GM12891 (cell line): ENCODE measurements around a stretch of chr5.

- RRBS = no CpG with 5 or more reads among the region's 3 CpGs
These were observed 42.7 kb downstream of the ERAP1 start for GRCh38 chr5:96764883-96765553.

DNA sequence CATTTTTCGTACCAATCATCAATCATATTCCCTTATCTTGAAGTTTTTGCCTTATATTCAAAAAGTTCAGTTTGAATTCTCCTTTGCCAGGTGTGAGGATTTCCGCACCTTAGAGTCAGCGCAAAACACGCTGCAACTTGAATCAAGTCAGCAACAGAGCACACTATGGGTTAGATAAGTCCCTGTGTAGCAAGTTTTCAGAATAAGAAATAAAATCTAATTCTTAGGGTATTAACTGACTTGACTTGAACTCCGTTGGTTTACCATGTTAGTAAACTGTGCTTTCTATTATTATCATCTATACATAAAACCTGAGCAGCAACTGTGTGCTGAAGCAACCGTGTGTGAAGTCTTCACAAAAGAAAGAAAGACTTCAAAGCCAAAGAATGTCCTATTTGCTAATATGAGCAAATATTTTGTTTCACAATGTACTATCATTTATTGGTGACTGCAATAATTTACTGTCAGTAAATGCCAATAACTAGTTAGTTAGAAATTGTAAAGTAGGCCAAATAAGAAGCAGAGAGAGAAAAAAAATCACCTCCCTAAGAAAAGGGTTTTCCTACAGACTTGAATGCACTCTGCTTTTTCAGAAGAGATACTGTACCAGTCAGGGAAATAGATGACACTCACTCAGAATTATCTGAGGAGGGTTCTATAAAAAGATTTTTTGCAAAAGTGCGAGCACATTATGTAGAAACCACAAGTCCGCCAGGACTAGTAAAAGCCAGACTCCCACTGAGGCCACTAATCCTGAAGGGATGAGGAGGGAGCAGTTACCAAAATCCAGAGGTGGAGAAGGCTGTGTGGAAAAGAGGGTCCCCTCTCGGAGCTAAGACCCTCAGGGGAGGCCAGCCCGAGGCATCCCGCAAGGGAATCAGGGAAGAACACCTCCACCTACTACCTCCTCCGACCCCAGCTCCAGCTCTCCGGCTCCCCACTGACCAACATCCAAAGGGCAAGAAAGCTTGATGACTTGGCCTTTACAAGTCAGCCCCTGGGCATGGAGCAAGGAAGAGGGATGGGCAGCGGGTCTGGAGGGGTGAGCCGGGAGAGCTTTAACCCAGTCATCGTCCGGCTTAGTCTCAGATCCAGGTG is 32.5 kb downstream of the ERAP1 start:
- RRBS = no CpG with 5 or more reads among the region's 17 CpGs

DNA sequence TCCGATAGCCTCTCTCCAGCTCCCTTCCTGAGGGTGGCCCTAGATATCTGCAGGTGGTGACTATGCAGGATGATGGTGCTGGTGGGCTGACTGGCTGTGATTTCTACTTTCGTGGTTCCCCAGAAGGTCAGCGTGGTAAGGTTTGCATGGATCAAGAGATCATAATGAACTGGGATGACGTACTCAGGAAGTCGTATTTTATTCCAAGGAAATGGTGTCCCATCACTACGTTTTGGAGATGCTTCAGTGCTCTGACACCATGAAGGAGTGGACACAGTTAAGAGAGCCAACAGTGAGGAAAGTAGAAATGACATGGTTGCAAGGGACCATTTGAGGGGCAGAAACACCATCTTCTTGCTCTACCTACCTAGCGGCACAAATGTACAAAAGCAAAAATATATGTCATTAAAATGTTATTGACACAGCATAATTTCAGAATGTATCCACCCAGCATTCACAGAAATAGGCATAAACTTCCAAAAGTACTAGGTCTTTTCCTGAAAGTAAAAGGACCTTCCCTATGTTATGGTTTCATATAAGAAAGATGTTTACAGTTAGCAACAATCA is 4.1 kb downstream of the ERAP1 start:
- RRBS = no CpG with 5 or more reads among the region's 7 CpGs

GRCh38 chr5:96855262-96855848 is 20.9 kb upstream of the ERAP2 start:
- RRBS = no CpG with 5 or more reads among the region's 6 CpGs

GRCh38 chr5:97033207-97034048 is 97.5 kb downstream of the LNPEP start:
- RRBS = no CpG with 5 or more reads among the region's 5 CpGs

- RRBS = no CpG with 5 or more reads among the region's 9 CpGs
These were observed 227.1 kb upstream of the RGMB start for GRCh38 chr5:98546360-98546862.

DNA sequence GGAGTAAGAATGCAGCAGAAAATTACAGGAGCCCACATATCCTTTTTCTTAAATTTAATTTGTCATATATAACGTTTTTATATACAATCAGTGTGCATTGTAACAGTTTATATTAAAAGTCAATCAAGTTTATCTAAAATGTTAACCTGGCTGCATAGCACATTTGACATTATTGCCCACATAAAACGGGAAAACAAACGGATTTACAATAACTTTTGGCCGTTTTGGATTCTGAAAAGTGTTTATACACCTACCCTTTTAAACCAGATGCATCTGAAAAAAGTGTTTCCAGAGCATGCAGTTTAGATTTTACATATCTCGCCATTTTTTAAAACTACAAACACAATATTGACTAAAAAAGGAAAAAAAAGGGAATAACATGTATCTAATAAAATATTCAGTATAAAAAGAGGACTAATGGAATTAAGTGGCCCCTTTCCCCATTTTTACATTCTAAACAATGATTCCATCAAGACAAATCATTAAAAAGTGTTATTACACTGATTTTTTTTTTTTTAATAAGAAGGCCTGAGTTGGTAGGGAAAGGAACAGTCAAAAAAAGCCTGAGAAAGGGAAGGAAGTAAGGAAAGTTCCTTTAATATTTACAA is 73.5 kb downstream of the CHD1 start:
- RRBS = no CpG with 5 or more reads among the region's 5 CpGs

- RRBS = no CpG with 5 or more reads among the region's 9 CpGs
These were observed 52.5 kb downstream of the CHD1 start for GRCh38 chr5:98876246-98876711.

GRCh38 chr5:98893197-98893730 is 35.5 kb downstream of the CHD1 start:
- RRBS = no CpG with 5 or more reads among the region's 4 CpGs

- RRBS = no CpG with 5 or more reads among the region's 3 CpGs
These were observed 91.1 kb upstream of the CHD1 start for GRCh38 chr5:99019814-99020367.

DNA sequence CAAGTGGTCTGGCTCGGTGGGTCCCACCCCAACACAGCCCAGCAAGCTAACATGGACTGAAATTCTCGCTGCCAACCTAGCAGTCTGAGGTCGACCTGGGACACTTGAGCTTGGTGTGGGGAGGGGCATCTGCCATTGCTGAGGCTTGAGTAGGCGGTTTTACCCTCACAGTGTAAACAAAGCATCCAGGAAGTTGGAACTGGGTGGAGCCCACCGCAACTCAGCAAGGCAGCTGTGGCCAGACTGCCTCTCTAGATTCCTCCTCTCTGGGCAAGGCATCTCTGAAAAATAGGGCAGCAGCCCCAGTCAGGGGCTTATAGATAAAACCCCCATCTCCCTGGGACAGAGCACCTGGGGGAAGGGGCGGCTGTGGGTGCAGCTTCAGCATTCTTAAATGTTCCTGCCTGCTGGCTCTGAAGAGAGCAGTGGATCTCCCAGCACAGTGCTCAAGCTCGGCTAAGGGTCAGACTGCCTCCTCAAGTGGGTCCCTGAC is 109.0 kb upstream of the CHD1 start:
- RRBS = no CpG with 5 or more reads among the region's 7 CpGs

DNA sequence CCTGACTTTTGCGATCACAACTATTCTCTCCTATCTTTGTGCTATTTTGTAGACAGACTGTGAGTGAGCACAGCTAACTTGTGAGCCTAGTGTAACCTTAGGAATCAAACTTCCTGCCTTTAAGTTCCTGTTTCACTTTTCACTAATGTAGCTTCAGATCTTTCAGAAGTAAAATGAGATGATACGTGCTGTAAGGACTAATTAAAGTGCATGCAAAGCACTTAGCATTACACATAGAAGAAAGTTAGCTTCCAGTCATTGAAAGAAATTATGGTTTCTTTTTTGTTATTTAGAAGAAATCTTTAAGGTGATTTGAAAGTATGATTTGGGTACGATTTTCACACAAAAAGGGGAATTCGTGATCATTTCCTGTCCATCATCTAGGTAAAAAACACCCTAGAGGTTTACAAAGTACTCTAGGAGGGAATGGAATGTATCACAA is 122.7 kb downstream of the ST8SIA4 start:
- RRBS = no CpG with 5 or more reads among the region's 4 CpGs

- RRBS = no CpG with 5 or more reads among the region's 6 CpGs
These were observed 75.0 kb downstream of the ST8SIA4 start for GRCh38 chr5:100828038-100828560.

DNA sequence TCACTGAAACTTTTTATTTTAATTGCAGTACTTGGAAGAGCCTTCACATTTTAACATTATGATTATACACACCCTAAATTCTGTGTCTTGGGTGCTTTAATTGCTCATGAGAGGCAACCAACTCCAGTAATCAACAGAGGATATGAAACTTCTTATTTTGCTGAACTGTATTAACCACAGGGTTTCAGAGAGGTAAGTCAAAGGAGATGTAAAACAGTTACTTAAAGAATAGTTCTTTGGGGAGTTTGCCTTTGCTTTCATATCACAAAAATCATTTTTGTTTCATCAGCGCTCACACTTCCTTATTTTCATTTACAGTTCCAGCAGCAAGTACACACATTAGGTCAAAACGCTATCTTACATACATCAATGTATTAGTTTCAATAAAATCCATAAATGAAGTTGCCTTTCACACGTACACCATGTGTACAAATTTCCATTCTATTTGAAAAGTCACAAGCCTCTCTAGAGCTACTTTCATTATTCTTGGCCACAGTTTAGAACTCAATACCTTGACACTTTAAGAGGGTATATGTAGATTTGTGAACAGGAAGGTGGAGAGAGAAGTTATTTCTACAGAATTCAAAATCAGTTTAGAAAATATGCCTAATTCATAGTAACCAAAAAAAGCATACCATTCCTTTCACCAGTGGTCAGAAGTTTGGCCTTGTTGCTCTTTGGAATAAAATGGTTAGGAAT is 50.0 kb downstream of the ST8SIA4 start:
- RRBS = no CpG with 5 or more reads among the region's 3 CpGs

DNA sequence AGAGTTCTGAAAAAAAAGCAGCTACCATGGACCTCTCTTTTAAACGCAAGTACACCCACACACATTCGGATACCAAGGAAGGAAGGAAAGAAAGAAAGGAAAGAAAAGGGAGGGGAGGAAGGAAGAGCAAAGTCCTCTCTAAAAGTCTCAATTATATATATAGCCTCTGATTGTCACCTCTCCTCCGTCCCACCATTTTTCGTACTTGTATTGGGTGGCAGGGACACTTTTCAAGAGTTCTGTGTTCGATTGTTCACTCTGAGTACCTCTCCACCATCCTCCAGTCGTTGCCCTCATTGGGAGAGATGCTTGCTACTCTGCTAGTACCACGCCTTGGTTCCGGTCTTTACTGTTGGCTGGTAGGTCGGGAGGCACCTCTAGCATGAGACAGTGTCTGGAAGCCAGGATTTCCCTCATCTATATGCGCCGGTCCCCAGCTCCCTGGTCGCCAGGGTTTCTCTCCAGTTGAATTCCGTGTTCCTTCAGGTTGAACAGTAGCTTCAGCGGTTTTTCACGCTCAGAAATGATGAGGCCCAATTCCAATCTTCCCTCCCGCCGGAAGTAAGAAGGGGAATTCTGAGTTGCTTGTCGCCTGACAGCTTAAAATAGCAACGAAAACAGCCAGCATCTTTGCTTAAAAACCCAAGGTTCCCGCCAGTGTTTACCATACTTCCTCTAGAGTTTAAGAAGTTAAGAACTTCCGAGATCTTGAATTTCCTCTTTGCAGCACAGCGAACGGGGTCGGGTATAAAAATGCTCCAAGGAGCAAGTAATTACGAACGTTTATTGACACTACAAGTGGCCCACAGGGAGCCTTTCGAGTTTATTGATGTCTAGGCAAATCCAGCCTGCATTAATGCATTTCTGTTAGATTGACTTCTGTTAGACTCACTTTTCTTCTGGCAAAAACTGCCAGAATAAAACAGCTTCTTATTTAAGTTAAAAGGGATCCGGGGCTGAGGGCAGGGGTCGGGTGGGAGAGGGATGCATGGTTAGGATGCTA is 1.2 kb upstream of the ST8SIA4 start:
- RRBS = 2% methylated on average over 4 of the region's 29 CpGs

DNA sequence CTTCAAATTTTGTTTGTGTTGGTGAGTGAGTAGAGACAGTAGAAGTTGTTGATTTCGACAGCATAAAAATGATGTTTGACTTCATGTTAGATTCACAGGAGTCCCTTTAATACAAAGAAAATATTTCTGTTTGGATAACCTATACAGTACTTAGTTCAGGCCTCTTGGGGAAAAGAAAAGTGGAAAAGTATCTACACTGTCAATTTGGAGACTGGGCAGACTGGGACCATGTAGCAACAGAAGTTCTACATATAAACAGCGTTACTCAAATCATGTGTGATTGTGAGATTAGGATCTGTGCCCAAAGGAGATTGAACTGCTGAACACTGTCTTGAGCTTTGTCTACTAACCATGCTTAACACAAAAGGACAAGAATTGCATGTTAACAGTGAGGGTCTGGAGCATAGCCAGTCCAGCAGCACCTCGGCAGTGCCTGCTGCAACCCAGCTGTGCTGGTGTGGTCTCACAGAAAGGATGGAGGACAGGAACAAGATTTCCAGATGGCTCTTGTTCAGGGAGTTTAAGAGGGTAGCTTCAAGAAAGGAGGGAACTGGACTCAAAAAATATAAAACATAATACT is 5.7 kb downstream of the PAM start:
- RRBS = no CpG with 5 or more reads among the region's 3 CpGs

DNA sequence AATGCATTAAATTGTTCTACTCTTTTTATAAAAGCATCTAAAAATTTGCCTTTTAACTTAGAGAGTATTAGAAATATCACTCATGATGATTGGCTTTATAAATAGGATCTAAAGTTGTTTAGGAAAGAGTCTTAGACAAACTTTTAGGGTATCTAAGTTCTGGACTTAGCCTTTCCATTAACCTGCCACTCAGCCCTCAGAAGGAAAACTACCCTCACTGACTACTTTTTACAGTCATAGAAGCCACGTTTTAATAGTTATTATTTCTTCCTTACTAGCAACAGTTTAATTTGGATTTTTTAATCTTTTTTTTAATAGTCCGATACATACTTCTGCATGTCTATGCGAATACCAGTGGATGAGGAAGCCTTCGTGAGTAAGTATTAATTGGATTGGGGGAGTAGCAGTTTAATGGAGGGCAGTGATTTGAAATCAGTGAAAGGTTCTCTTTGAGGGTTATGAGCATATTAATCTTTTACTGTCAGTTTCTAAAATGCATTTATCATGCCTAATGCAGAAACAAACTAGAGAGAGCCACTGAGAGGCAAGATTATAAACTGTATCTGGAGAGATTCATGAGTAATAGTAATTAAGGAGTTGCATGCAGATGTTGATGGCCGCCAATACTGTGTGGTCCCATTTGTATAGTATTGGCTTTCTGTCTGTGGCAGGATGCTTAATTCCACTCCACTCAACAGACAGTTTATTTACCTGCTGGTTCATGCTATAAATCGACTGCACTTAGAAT is 146.1 kb downstream of the PAM start:
- RRBS = no CpG with 5 or more reads among the region's 6 CpGs

DNA sequence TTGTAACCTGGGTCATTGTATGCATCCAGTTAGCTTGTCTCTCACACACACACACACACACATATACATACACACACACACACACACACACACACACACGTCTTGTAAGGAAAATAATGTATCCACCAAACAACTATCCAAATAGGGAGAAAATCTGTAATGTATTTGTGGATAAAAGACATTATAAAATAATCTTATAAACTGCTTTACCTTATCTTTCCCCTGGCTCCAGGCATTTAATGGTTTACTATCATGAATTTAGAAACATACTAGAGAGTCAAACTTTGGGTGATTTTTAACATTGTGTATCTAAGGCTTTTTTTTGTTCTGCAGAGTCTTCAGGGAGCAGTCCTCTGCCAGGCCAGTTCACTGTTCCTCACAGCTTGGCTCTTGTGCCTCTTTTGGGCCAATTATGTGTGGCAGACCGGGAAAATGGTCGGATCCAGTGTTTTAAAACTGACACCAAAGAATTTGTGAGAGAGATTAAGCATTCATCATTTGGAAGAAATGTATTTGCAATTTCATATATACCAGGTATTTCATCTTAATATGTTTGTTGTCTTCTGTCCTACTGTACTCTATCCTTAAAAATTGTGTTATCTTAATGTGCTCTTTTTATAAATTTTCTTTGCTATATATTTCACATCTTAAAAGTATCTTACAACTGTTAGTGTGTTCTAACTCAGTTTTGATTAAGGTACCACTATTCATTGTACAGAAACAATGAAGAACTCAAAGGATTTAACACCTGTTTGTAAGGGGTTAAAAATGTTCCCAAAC is 112.6 kb downstream of the GIN1 start:
- RRBS = no CpG with 5 or more reads among the region's 3 CpGs

DNA sequence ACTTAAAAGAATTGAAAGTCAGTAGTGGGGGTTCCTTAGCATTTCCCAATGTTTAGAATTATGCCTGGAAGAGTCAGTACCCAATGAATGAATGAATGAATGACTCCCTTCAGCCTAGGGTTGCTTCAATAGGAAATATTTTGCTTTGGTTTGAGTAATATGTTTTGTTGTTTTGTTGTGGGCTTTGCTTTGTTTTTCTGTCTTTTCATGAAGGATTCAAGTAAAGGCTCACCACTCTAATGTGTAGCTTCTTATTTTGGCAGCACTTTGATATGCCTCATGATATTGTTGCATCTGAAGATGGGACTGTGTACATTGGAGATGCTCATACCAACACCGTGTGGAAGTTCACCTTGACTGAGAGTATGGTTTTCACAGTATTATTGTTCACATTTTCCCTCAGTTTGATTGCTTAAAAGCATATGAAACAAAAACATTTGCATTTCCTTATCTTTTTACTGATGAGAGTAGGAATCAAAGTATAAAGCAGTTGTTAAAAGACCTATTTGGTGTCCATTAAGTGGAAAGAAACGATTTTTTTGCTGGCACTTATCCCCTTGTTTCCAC is 102.8 kb downstream of the GIN1 start:
- RRBS = no CpG with 5 or more reads among the region's 2 CpGs